LUHMES (cell line): ENCODE measurements around a stretch of chr11.

GRCh38 chr11:118258350-118259159, 5.5 kb downstream of the MPZL2 start:
- PRO-cap = no peak

DNA sequence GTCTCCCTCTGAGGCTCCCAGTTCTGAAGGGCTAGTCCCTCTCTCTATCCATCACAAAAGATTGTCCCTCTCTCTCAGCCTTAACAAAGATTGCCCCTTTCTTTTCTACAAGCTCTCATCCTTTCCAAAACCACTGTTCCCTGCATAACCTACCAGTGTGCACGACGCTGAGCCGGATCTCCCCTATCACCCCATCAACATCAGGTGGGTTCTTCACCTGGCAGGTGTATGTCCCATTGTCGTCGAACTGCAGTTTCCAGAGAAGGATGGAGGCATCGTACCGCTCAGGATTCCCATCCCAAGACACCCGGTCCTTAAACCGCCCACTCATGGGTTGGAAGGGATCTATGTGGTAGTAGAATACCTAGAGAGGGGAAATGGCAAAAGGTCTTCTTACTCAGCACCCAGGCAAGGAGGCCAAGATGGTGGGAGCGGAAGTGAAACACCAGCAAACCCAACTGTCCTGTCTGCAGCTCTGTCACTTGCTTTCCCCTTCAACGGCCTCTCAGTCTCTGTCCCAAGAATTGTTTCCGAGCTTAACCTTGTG, 1.7 kb downstream of the MPZL2 start:
- PRO-cap = no peak

- PRO-cap = no peak
These were observed 7.0 kb downstream of the UBE4A start for GRCh38 chr11:118366309-118366893.

GRCh38 chr11:118398644-118399355, 2.6 kb upstream of the ATP5MG start:
- PRO-cap = no peak

DNA sequence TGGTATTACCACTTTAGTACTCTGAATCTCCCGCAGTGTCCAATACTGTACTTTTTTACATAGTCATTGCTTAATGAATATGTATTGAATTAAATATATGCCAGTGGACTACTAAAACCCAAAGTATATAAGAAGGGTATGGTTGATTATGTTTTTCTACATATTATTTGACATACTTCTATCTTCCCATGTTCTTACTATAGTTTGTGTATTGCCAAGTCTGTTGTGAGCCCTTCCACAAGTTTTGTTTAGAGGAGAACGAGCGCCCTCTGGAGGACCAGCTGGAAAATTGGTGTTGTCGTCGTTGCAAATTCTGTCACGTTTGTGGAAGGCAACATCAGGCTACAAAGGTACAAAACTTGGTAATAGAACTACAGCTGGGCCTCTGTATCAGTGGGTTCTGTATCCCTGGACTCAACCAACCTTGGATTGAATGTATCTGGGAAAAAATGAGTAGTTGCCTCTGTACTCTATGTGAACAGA, 38.8 kb upstream of the TTC36 start:
- PRO-cap = no peak

- PRO-cap = no peak
These were observed 8.7 kb downstream of the ARCN1 start for GRCh38 chr11:118580859-118581446.

DNA sequence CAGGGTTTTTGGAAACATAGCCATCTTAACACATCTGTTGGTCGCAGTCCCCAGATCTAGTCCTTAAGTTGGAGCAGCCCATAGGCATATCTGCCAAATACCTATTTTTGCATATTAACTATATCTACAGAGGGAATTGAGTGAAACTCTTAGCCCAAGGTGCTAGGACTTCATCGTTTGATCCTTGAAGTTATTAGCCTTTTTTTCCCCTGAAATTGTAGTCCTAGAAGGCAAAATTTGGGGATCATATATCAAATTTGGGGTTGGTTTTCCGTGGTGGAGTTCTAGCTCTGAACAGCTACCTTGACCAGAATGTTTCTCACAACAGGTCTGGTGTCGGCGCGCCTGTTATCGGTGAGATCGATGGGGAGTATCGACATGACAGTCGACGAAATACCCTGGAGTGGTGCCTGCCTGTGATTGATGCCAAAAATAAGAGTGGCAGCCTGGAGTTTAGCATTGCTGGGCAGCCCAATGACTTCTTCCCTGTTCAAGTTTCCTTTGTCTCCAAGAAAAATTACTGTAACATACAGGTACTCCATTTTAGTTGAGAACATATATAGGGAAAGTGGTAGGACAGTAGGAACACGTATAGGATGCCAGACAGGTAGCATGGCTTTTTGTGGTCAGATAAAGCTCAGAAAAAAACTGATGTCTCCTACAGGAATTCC, 9.9 kb upstream of the PHLDB1 start:
- PRO-cap = no peak

- PRO-cap = no peak
These were observed 1.9 kb downstream of the PHLDB1 start for GRCh38 chr11:118609290-118609781.

DNA sequence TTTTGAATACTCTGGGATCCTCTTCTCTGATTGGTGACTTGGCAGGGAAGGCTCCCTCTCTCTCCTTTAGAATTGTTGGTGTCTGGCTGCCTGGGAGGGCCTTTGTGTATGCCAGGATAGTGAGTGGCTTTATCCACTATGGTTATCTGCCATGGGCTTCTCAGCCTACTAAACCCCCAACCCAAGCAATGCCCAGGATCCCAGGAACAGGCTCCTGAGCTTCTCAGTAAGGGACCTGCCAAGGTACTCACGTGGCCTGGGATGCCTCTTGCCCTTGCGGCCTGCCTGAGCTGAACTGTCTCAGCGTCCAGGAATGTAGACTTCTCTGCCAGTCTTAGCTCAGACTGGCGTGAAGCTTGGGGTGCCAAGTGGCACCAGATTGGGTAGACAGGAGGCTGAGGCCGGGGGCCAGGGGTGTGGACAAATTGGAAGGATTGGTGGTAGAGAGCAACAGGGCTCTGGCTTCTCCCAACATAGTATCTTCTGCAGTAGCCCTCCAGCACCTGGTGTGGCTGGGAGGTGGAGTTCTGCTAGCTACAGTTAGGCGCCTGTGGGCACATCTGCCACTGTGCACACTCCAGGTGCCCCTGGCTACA, 15.5 kb downstream of the PHLDB1 start:
- PRO-cap = no peak

DNA sequence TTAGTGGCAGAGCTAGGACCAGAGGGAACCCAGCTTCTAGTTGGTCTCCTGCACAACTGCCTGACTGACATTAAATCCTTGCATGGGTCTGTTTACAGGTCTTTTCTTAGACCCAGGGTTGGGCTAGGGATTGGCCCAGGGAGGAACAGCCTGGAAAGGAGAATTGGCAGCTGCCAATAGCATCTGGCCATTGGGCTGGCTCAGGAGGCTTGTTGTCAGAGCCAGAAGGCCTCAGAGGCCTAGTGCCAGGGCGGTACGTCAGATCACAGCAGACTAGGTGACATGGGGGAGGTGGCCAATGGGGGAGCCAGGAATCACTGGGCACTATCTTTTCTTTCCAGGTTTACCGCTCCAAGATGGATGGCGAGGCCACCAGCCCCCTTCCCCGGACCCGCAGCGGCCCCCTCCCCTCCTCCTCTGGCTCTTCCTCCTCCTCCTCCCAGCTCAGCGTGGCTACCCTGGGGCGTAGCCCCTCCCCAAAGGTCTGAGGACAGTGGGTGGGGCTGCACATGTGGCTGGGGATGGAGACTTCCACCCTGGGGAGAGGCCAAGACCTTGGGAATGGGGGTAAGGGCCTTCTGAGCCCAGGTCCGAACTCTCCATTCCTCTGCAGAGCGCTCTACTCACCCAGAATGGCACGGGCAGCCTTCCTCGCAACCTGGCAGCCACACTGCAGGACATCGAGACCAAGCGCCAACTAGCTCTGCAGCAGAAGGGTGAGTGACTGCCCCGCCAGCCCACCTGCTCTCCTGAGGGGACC, 35.8 kb downstream of the TREH start:
- PRO-cap = no peak

DNA sequence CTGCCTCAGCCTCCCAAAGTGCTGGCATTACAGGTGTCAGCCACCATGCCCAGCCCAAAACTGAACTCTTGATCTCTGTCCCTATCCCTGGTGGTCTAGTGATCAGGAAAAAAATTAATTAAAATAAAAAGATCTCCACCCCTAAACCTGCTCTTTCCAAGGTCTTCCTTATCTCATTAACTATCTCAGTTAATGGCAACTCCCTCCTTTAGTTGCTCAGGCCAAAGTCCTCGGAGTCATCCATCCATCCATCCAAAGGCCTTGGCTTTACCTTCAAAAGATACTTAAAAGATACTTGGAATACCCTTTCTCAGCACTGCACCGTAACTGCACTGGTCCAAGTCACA, 19.5 kb upstream of the CXCR5 start:
- PRO-cap = no peak

DNA sequence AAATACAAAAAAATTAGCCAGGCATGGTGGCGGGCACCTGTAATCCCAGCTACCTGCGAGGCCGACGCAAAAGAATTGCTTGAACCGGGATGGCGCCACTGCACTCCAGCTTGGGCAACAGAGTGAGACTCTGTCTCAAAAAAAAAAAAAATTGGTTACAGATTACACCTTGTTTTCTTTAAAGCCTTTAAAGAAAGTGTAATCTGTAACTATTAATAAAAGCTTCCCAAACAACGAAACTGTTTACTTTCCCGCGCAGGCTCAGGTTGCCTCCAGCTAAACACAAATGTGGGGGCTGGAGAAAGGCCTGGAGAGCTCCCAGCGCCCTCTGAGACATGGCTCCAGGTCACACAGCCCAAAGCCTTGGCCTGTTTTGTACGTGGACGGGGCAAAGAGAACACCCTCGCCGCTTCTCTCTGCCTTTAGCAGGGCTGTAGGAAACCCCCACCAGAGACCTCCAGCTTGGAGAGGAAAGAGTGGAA, 14.0 kb upstream of the CXCR5 start:
- PRO-cap = no peak

GRCh38 chr11:118906668-118907146, 19.0 kb downstream of the BCL9L start:
- PRO-cap = no peak

DNA sequence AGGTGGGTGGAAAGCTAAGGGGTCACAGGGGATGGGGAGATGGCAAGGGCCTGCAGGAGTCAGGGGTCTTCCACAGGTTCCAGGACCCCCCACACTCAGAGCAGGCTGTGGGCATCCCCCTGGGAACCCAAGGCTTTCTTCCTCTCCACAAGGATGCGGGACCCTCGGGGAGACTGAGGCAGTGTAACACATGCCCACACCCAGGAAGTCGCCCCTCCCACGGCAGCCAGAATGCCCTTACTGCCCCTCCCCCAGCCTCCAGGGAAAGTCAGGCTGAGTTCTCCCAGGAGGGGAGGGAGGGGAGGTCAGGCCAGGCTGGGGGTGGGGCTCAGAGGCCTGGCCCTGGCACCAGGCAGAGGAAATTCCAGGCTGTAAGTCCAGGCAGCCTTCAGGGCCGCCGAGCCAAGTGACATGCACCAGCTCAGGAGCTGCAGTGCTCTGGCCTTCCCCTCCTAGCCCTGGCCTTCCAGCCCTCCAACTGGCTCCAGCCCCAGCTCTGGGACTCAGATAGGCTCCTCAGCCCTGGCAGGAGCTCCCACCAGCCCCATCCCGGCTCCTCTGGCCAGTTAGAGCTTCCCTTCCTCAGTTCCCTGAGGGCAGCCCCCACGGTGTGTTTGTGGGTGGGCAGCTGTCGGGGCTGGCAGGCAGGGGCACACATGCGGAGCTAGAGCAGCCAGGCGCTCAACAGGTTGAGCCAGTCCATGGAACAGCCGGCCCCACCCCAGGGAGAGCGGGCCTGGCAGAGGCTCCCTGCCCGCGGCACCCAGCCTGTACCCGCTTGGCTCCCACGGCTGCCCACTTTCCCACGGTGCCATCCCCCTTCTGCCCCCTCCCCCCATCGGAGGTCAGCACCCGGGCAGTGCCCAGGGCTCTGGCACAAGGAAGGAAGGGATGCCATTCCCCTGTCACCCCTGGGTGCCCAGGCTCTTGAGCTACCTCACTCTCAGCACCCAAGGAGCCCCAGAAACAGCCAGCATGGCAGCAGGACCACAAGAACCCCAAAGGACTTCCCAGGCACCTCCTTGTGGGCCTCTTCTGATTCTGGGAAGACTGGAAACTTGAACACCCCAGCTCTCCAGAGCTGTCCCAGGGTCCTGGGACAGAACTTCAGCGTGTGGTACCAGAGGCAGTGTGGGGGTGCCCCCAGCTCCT, 3.5 kb downstream of the BCL9L start:
- PRO-cap = no peak

- PRO-cap = no peak
These were observed 1.1 kb downstream of the CENATAC start for GRCh38 chr11:118998989-118999488.

DNA sequence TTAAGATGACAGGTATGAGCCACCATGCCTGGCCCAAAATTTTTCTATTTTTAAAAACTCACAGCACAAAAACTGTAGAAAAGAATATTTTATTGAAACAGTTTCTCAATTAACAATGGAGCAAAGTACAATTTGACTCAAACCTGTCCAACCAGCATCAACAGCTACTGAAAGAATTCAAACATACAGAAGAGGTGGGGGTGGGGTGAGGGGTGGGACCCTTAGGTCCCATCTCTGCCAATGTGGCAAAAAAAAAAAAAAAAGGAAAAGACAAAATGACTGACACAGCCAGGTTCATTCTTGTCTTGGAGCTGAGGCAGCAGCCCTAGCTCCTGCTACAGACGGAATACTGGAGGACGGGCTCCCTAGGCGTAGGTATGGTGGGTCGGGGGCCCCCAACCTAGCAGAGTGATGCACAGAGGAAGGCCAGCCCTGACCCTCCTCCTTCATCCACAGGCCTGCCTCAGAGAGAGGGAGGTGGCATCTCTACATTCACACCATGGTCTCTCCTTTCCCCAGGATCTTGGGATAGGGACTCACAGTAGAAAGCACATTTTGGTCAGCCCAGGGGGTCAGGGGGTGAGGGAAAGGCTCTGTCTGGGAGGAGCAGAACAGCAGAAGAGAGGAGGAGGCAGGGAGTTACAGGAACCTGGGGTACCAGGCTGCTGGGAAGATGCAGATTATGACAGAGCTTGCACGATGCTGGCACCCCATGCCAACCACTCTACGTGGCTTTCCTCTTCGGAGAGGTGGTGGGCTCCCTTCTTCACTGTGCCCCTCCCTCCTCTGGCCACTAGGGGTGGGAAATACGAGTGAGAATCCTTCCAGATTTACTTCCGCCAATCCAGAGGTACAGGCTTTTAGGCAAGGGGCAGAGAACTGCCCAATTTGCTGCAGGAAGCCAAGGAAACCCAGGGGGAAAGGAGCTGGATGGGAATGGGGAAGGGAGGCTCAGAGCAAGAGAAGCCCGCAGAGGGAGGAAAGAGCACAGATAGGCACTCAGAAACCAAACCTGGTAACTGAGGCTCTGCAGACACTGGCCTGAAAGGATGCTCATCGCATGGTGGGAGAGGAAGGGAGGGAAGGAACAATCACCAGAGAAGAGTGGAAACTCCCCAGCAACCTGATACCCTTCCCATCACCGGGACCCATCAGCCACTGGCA, 12.5 kb downstream of the HYOU1 start:
- PRO-cap = no peak

GRCh38 chr11:119175483-119175979, 7.0 kb downstream of the NLRX1 start:
- PRO-cap = no peak

DNA sequence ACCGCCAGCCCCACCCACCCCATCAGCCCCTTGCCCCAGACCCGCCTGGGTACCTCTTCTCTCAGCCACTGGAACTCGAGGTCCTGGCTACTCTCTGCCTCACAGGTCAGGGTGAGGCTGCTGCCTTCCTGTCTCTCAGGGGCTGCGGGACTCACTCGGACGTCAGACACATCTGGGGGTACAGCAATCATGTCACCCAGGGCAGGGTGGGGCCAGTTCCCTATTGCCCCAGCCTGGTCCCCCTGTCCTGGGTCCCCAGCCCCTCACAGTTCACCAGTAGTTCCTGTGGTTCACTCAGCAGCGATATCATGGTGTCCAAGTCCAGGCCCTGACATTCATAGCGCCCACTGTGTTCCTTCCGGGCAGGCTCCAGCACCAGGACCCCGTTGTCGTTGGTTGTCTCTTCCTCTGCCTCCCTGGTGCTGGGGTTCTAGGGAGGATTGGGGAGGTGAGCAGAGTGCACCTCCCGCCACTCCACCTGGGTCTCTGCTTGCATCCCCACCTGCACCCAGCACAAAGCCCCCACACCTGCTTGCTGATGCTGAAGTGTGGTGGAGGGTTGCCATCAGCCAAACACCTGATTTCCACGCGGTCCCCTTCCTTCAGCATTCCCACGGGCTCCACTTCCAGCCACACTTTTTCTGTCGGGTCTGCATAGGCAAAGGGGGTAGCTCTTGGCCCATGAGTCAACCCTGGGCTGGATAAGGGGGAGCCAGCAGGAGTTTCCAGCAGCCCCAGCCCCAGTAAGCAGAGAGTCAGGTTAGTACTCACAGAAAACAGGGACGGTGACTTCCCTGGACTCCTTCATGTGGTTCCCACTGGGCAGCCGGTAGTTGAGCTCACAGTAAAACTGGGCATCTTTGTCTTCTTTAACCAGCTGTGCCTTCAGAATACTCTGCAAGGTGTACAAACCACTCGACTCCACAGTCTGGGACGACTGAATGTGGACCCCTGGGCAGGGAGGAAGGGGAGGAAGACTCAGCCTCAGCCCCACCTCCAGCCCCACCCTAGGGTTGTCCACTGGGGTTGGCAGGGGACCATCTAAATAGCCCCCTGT, 4.6 kb downstream of the MCAM start:
- PRO-cap = no peak

DNA sequence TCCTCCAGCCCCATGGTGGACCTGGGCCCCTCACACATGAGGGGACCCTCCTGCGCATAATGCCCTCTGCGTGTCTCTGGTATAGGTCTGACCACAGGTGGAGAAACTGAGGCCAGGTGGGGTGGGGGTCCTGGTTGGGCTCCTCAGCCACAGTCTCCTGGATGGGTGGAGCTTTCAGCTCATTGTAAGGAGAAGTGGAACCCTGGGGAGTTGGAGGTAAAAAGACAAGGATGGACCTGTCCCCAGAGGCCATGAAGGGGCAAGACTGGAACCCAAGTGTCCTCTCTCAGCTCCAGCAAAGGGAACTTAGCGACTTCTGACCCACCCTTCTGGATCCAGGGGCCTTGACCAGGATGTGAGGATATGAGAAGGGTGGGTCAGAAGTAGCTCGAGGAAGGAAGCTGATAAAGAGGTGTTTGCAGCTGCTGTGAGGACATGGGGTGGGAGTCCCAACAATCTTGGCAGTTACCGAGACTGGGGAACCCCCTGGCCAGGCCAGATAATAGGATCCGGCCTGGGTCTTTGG, 2.6 kb upstream of the MCAM start:
- PRO-cap = no peak

GRCh38 chr11:119338930-119339536, 1.6 kb downstream of the C1QTNF5 start:
- PRO-cap = no peak